PFSK-1 (cell line): ENCODE results near the genes MAT2B, FBLL1 and PANK3.

DNA sequence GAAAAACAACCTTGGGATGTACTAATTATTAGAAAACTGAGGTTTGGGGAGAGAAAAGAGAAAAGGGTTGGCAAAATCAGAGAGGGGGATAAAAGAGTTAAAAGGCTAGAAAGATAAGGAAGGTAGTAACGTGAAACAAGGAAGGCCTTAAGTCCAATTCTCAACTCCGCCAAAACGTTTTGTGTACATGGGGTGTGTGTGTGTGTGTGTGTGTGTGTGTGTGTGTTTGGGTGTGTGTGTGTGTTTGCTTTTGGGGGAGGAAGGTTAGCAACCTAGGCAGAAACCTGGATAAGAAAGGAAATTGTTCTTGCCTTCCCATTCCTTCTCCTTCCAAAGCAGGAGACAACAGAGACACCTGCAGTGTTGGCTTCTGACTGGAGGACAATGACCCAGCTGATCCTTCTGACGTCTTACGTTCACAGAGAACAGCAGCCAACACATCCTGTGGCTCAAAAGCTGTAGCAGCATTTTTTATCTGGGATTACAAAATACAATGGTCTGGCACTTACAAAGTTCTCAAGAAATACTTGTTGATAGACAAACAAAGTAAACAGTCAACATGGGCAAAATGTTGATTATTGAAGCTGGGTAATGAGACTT, 4.1 kb upstream of the CCNG1 start:
- RRBS, result no CpG with 5 or more reads among the region's 5 CpGs

- RRBS, result under 1% methylated on average over 10 of the region's 72 CpGs
Measured at GRCh38 chr5:163505084-163506105, at the start of gene MAT2B. Gene MAT2B (plus strand): TSS chr5:163505619.

DNA sequence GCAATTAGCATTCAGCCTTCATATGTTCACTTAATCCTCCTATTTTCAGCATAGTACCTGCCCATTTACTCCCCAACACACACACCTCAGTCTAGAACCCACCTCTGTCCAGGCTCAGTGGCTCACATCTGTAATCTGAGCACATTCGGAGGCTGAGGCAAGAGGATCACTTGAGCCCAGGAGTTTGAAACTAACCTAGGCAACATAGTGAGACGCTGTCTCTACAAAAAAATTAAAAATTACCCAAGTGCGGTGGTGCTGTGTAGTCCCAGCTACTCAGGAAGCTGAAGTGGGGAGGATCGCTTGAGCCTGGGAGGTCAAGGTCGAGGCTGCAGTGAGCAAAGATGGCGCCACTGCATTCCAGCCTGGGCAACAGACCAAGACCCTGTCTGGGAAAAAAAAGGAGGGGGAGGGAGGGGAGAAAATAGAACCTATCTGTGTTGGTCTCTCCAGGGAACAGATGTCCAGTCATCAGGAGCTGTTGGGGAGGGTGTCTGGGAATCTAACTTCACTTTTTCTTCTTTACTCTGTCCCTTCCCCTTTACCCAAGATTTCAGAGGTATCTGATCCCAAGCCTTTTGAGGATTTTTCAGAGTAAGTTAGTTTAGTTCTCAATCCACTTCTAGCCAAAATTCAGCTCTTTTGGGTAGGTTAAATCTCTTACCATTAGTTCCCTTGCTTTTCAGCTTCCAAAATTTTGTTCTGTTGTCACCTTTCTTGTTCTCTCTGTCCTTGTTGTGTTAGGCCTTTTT, 24.3 kb downstream of the MAT2B start:
- RRBS, result no CpG with 5 or more reads among the region's 6 CpGs

DNA sequence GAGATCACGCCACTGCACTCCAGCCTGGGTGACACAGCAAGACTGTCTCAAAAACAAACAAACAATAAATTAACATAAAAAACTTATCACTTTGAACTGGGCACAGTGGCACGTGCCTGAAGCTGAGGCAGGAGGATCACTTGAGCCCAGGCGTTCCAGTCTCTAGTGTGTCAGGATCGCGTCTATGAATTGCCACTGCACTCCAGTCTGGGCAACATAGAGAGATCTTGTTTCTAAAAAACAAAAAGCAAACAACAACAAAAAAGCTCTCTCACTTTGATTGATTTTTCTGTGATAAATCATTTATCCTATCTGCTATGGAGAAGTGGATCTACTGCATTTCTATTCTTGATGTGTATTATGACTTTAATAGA, 236.3 kb downstream of the MAT2B start:
- RRBS, result no CpG with 5 or more reads among the region's 5 CpGs

- RRBS, result no CpG with 5 or more reads among the region's 15 CpGs
Measured at GRCh38 chr5:163915406-163916221, 410.2 kb downstream of the MAT2B start.

GRCh38 chr5:164296542-164297121, 791.2 kb downstream of the MAT2B start:
- RRBS, result no CpG with 5 or more reads among the region's 16 CpGs

DNA sequence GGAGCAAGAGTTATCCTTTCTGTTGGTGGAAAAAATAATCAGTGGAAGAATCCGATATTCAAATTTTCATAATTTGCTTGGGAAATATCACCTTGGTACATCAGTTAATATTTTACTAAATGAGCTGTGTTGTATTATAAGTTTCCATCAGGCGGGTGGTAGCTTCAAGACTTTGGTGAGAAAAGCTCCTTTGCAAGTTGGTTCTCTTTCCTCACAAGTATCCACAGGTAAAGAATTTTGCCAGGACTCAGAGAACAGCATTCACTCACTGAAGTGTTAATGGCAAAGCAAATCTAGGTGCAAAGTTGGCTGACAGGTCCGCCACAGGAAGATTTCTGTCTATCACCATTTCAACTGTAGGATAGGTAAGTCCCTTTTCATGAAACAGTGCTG, 436.0 kb downstream of the TENM2 start:
- RRBS, result no CpG with 5 or more reads among the region's 3 CpGs

DNA sequence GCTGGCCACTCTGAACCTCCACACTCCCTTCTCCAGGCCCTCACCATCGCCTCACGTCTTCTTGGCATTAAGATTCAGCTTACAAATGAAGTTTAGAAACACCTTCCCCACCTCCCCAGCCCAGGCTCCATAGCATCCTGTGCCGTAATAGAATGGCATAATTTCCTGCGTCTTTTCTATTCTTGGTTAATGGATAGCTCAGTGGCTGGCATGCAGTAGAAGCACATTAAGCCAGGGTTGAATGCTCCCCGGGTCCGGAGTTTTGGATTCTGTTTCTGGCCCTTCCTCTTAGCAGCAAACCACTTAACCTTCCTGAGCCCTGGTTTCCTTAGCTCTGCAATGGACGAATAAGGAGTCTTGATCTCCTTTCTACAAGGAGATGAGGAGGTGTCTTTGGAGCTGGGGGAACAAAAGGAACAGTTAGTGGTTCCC, 13.9 kb downstream of the WWC1 start:
- RRBS, result no CpG with 5 or more reads among the region's 7 CpGs

GRCh38 chr5:168307848-168308520, 16.5 kb downstream of the WWC1 start:
- RRBS, result no CpG with 5 or more reads among the region's 5 CpGs

- RRBS, result no CpG with 5 or more reads among the region's 6 CpGs
Measured at GRCh38 chr5:168324873-168325761, 33.7 kb downstream of the WWC1 start.

DNA sequence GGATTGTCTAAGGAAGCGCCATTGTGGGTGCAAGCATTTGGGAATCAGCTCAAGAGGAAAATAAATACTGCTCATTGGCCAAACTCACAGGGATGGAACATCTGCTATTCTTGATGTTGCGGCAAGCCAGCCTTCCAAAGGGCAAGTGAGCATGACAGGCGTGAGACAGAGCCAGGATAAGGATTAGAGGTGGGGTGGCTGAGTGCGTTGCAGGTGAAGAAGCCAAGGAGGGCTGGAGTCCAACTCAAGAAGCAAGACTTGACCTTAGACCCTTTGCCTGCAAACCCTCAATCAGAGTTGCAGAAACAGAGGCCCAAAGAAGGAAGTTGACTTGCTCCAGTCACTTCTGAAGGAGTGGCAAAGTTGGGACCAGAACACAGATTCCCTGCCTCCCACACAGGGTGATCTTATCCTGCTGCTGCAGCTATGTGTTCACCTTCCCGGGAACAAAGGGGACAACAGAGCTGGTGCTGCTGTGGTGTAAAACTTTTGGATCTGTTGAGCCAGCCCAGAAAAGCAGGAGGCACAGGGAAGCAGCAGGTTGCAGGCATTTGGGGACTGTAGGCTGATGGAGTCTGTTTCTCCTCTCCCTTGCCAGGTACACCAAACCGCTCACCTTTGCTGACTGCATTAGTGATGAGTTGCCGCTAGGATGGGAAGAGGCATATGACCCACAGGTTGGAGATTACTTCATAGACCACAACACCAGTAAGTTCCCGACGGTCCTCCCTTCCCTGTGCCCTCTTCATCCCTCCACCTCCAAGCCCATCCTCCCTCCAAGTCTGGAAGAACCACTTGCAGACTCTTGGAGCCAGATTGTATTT, 79.6 kb downstream of the WWC1 start:
- RRBS, result no CpG with 5 or more reads among the region's 9 CpGs

DNA sequence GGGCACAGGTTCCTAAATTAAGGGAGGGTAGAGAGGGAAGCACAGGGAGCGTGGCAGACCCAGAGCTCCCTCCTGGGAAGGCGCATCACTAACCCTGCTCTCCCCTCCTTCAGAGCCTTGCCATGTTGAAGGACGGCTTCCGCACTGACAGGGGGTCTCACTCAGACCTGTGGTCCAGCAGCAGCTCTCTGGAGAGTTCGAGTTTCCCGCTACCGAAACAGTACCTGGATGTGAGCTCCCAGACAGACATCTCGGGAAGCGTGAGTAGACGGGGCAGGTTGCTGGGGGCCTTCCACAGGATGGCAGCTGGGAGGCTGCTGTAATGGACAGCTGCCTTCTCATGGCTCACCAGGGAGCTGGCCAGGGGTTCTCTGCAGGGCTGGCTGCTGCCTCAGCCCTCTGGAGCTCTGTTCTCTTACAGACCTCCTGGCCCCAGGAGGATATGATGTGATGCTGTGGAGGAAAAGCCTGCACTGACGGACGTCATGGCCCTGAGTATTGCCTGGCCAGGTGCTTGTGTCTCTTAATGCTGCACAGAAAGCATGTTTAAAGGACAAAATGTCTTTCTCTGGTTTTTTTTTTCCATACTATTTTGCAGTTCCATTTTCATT, 77.8 kb upstream of the RARS1 start:
- RRBS, result no CpG with 5 or more reads among the region's 12 CpGs

GRCh38 chr5:168441399-168441915, 44.8 kb upstream of the RARS1 start:
- RRBS, result no CpG with 5 or more reads among the region's 10 CpGs

DNA sequence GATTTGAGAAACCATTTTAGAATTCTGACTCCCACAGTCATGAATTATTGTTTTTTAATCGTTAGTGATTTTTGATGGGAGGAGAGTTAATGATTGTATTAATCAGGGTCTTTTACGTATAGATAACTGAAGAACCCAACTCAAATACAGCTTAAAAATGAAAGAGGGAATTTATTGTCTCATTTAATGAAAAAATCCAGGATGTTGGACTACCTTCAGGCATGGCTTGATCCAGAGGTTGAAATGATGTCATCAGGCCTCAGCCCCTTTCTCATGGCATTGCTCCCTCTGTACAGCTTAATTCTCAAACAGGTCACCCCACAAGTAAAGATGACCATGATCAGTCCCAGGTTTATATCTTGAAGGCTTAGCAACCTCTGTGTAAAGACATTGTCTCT, 22.7 kb upstream of the RARS1 start:
- RRBS, result no CpG with 5 or more reads among the region's 2 CpGs

- RRBS, result 2% methylated on average over 19 of the region's 41 CpGs
Measured at GRCh38 chr5:168528879-168529474, at the start of gene FBLL1. Gene FBLL1 (plus strand): TSS chr5:168529305.

DNA sequence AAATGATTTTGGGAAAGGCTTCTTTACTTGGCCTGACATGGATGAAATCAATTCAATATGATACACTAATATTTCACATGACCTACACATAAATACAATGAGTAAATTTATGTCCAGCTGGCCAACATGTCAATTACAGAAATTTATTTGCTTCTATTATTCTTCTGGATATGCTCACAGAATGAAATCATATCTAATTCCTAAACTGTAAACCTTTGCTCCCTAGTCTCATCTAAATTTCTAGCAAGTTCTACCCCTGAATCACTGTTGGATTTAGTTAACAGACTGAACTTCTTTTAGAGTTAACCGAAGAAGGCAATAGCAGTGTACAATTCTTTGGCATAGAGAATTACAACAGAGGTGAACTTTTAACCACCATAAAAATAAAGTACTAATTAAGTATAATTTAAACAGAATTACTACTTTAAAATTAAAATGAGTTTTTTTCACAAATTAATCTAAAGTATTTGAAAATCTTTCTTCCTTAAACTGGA, 14.4 kb downstream of the PANK3 start:
- RRBS, result no CpG with 5 or more reads among the region's 1 CpG

- RRBS, result 2% methylated on average over 14 of the region's 86 CpGs
Measured at GRCh38 chr5:168578591-168579654, at the start of gene PANK3. Gene PANK3 (minus strand): TSS chr5:168579368.

GRCh38 chr5:168664411-168665032, 85.4 kb upstream of the PANK3 start:
- RRBS, result no CpG with 5 or more reads among the region's 4 CpGs

DNA sequence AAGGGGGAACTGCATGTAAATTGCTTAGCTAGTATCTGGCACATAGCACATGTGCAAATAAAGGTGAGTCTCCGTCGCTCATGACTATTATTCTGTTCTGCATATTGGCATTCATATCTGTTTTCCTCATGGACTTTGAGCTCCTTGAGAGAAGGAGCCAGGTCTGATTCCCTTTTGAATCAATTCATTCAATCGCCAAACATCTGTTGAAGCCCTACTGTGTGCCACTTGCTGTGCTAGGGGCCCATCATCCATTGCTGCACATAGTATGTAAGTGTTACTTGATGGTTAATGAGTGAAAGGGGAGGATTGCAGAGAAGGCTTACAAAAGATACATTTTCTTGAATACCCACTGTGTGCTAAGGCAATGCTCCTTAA, 15.5 kb downstream of the INSYN2B start:
- RRBS, result no CpG with 5 or more reads among the region's 3 CpGs

GRCh38 chr5:170275261-170276037, 22.1 kb downstream of the LCP2 start:
- RRBS, result no CpG with 5 or more reads among the region's 10 CpGs